Spleen (tissue), 7 donors: ENCODE data around the gene IQCA1.

DNA sequence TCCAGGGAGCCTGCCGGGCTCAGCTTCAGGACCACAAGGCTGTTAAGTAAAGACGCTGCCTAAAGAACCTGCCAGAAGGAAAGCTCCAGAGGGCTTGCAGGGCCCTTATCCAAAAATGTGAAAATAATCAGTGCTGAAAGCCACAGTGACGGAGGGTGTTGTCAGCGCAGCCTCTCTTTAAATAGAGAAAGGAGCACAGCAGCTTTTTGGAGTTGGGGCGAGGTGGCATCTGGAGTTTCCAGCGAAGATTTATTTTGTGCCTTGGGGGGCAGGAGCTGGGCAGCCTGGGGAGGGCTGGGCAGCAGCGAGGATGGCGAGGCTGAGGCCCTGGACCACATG lies 40.1 kb downstream of the SH3BP4 start:
- PRO-cap, 4 experiments: no peak in any of the 4 experiments
- RAMPAGE, long total RNA, 4 experiments: no peak in any of the 4 experiments

- PRO-cap, 4 experiments: no peak in any of the 4 experiments
- RAMPAGE, long total RNA, 4 experiments: no peak in any of the 4 experiments
Measured at GRCh38 chr2:234994125-234995112, 42.6 kb downstream of the SH3BP4 start.

DNA sequence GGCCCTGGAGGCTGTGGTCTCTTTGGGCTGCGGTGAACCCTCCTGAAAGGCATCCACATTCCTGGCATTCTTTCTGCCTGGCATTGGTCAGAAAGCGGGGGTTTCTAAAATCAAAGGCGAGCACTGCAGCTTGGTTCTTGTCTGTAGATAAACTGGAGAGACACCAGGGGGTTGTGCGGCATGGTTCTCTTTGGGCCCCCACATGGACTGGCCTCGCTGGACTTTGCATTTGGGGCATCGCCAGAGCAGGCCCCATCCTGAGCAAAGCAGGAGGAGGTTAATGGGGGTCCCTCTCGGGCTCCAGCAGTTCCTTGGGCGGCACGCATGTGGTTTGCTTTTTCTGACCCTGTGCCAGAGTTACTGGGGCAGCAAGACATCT lies 44.8 kb downstream of the SH3BP4 start:
- PRO-cap, 4 experiments: no peak in any of the 4 experiments
- RAMPAGE, long total RNA, 4 experiments: no peak in any of the 4 experiments

- PRO-cap, 4 experiments: peak in 1 of 4 experiments; most common minus-strand start chr2:235031540 (in 1)
- RAMPAGE, long total RNA, 4 experiments: no peak in any of the 4 experiments
Measured at GRCh38 chr2:235031306-235031982, 79.6 kb downstream of the SH3BP4 start.

- PRO-cap, 4 experiments: no peak in any of the 4 experiments
- RAMPAGE, long total RNA, 4 experiments: no peak in any of the 4 experiments
Measured at GRCh38 chr2:235066947-235067299, 115.1 kb downstream of the SH3BP4 start.

DNA sequence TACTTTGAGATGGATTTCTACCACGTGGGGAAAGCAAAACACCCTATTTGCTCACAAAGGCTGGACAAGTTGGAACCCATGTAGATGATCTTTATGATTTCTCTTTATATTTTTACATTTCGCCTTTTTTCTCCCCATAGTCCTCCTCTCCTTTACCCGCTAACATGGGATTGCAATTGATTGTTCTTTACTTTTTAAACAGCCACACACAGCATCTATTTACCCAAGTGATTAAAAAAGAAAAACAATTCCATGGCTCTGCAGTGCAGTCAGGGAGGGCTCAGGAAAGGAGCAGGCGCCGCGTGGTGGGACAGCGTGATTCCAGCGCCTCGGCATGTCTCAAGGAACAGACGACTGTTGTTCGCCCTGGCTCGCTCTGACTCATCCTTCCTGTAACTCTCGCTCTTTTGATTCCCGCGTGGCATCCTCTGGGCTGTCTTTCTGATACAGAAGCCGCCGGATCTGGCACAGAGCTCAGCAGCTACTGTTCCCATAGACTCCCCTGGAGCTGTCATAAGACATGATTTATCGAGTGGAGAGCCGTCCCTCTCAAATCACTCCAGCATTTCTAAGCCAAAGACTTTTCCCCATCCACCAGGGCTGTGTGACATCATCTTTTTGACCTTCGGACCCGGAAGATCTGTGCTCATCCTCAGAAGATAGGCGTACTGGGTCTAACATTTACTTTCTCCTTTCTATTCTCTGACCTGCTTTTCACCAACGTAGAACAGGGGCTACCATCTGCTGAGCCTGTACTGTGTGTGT lies 230.3 kb upstream of the AGAP1 start:
- PRO-cap, 4 experiments: peak in 3 of 4 experiments; most common plus-strand start position 436 of the sequence (in 1); most common minus-strand start position 336 of the sequence (in 3)
- RAMPAGE, long total RNA, 4 experiments: no peak in any of the 4 experiments

GRCh38 chr2:235468821-235469446 lies 24.9 kb upstream of the AGAP1 start:
- PRO-cap, 4 experiments: no peak in any of the 4 experiments
- RAMPAGE, long total RNA, 4 experiments: no peak in any of the 4 experiments

DNA sequence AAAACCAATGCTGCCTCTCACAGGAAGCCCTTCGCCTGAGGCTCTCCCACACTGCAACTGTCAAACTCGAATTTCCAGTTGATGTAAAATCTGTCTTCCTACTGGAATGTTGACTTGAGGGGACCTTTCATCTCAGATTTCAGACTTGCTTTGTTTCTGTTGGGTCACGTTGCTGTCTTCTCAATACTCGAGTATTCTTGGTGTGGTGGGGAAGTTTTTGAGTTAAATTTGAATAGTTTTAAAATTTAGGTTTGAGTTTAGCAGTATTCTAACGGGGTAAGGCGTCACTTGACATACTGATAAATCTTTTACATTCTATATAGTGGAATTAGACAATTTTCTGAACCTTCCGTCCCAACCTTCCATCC lies 50.8 kb downstream of the AGAP1 start:
- PRO-cap, 4 experiments: no peak in any of the 4 experiments
- RAMPAGE, long total RNA, 4 experiments: no peak in any of the 4 experiments

DNA sequence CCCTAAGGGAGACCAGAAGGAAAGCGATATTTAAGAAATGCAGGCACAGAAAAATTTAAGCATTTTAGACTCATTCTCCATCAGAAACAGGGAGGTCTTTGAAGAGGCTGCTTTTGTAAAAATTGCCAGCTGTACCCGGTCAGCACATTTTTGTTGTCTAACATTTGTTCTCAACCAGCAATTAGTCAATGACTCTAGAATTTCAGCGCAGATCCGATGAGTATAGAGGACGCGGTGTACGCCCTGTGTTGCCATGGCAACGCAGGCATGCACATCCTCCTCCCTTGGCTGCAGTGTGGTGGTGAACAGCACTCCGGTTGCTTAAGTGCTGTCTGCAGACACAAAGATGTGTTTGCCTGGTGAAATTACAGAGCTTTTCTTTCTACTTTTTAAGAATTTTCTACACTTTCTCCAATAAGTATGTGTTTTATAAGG lies 111.8 kb downstream of the AGAP1 start:
- PRO-cap, 4 experiments: no peak in any of the 4 experiments
- RAMPAGE, long total RNA, 4 experiments: no peak in any of the 4 experiments

DNA sequence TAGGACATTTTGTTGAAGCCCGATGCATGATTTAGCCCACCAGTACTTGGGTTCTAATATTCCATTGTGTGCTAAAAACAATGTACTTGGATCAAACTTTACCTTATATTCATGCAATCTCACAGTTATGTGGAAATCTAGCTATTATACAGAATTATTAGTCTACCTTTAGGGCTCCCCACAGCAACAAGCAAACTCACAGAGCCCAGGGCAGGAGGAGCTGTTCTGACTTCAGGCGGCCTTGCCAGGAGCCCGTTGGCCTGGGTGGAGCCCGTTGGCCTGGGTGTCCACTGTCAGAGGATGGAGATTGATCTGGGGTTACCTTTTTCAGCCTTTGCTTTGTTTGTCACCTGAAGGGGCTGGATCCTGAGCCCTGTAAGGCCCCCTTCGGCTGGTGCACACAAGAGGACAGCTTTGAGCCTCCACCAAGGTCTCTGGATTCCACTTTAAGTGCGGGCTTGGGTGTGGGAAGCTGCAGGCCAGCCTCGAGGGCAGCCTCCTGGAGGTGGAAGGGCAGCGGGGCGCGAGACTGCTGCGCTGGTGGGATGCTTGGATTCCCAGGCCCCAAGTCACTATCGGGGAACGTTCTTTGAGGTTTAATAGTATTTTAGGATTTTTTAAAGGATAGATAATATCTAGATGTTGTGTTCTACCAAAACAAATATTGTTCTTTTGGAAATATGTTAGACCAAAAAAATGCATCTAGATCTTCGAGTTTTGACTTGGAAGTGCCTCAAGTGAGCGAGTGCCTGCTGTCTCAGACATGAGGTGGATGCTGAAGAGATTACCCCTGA lies 113.6 kb downstream of the AGAP1 start:
- PRO-cap, 4 experiments: no peak in any of the 4 experiments
- RAMPAGE, long total RNA, 4 experiments: no peak in any of the 4 experiments

DNA sequence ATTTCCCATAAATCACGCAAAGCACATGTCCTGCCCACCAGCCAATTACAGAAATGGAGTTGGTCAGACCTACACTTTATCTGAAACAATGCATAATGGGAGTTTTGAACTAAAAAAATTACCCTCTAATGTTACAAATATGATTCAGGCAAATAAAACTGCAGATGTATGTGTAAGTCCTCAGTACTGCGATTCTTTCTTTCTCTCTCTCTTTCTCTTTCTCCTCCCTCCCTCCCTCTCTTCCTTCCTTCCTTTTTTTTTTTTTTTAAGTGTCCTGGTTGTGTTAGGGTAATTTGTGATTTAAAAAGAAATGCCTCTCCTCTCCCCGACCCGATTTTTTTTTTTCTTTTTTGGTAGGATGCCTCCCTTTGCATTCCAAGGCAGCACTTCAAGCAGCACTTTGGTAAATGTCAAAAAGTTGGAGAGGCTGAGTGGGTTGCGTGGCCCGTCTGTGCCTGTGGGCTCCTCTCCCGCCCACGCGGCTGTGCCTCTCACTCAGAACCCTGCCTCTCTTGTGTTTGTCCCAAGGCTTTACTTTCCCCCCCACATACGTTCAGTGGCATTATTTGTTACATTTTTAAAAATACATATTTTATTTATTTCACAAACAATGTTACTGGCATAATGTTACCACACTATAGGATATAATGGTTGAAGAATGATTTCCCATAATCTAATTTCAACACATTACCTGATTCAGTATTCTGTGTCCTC lies 147.4 kb downstream of the AGAP1 start:
- PRO-cap, 4 experiments: no peak in any of the 4 experiments
- RAMPAGE, long total RNA, 4 experiments: no peak in any of the 4 experiments

DNA sequence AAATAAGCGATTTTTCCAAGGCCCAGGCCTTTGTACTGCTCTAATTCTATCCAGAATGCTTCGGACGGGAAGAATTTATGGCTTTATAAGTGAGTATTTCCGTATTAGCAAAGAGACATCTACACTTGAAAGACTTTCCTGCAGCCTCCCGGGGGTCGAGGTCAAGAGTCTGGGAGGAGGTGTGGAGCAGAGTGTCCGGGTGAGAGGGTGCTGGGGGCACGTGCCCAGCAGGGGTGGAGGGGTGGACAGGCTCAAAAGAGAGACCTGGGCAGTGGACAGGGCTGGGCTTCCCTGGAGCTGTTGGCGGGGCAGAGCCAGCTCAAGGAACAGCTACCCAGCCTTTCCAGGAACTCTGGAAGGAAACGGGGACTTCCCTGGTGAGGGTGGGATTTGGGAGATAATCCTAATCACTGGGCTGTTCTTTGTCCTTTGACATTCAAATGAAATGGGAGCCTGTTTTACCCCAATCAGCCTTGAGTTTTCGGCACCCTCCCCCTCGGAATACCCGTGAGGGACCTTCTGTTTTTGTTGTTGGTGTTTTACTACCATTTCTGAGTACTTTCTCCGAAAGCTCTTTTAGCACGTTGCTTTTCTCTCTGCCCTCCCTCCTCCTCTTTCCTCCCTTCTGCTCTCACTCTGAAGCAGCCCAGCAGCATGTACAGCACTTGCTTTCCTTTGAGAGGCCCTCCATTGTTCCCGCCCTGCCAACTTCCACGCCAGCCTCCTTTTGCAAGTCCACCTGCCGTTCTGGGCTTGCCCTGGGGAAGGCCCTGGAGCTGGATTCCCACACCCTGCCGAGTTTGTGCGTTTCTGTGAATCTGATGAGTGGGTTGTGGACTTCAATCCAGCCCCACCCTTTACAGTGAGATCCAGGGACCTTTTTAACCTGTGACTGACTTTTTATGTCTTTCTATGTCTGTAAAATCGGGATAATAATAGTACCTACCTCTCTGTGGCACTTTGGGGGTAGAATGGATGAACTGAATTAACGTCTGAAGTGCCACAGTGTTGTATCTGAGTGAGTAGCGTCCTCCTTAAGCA lies 164.8 kb downstream of the AGAP1 start:
- PRO-cap, 4 experiments: no peak in any of the 4 experiments
- RAMPAGE, long total RNA, 4 experiments: no peak in any of the 4 experiments

- PRO-cap, 4 experiments: no peak in any of the 4 experiments
- RAMPAGE, long total RNA, 4 experiments: start-site peak on the plus strand in 1 of 4 experiments, at chr2:235976088-235976296 at its widest, 6 reads per replicate
Measured at GRCh38 chr2:235975660-235976708, 192.2 kb downstream of the GBX2 start.

- PRO-cap, 4 experiments: no peak in any of the 4 experiments
- RAMPAGE, long total RNA, 4 experiments: no peak in any of the 4 experiments
Measured at GRCh38 chr2:236012047-236012441, 156.1 kb downstream of the GBX2 start.

DNA sequence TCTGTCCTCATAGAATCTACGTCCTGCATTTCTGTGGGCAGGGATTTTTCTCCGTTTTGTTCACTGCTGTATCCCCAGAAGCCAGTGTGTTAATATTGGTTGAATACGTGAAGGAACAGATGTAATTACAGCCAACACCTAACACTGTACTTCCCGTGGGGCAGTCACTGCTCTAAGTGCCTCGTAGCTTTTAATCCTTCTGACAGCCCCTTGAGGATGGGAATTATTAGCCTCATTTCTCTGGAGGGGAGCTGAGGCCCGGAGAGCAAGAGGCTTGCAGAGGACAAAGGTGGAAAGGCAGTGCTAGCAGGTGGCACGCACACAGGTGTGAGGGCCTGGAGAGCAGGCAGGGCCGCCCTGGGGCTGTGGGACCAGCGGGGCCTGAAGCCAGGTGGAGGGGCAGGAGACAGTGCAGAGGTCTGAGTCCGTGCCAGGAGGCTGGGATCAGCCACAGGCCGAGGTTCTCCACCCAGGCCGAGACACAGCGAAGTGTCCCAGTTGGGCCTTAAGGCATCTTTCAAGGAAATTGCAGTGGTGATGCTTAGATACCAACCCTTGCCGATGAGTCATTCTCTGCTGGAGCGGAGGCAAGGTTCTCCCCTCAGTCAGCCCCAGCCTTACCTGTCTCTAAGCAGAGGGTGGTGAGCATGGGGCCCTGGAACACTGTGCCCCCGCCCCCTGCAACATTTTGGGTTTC lies 122.8 kb downstream of the GBX2 start:
- PRO-cap, 4 experiments: no peak in any of the 4 experiments
- RAMPAGE, long total RNA, 4 experiments: no peak in any of the 4 experiments

- PRO-cap, 4 experiments: no peak in any of the 4 experiments
- RAMPAGE, long total RNA, 4 experiments: no peak in any of the 4 experiments
Measured at GRCh38 chr2:236334338-236334897, 70.2 kb upstream of the ASB18 start.

- PRO-cap, 4 experiments: no peak in any of the 4 experiments
- RAMPAGE, long total RNA, 4 experiments: no peak in any of the 4 experiments
Measured at GRCh38 chr2:236338595-236339209, 74.5 kb upstream of the ASB18 start.

DNA sequence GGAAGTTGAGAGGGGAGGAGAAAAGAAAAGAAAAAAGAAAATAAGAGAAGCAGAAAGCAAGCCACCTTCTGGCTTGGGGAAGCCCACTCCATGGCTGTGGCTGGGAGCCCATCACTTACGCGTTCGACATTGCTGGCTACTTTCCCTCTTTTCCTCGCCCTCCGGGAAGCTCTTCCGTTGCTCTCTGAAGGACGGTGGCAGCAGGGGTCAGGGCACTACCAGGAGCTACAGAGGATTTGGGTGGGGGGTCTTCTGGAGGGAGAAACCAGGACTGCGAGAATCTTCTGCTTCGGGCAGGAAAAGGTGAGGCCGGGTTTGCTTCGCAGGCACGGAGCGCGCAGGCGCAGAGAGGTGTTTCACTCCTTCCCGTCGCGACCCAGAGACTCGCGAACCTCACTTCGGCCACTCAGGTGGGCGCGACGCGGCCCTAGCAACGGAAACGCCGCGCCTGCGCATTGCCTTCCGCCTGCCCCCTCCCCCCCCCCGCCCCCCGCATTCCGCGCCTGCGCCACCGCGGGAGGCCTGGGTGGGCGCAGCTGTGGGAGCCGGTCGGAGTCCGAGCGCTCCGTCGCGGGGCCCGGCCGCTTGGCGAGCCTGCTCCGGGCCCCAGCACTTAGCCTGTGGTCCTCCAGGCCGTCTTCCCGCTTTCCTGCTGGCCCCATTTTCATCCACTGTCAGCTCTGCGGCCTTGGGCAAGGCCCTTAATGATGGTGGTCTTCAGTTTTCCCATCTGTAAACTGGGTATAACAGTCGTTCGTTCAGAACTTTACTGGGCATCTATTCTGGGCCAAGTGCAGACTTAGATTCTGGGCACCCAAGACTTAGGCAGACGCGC lies at the start of gene IQCA1:
TSS of gene IQCA1 (minus strand) at position 339 of the 835 bp plus-strand sequence.
- PRO-cap, 4 experiments: peak in 4 of 4 experiments; most common plus-strand start position 555 of the sequence (in 3); most common minus-strand start position 330 of the sequence (in 2)
- RAMPAGE, long total RNA, 4 experiments: start-site peak on the minus strand in 2 of 4 experiments, centred at positions 332 to 348 of the sequence, 41 to 163 reads per replicate

- PRO-cap, 4 experiments: peak in 4 of 4 experiments; most common plus-strand start chr2:236568290 (in 3); most common minus-strand start chr2:236568234 (in 3)
- RAMPAGE, long total RNA, 4 experiments: no peak in any of the 4 experiments
Measured at GRCh38 chr2:236567904-236568373, 1.7 kb upstream of the ACKR3 start.

- PRO-cap, 4 experiments: no peak in any of the 4 experiments
- RAMPAGE, long total RNA, 4 experiments: no peak in any of the 4 experiments
Measured at GRCh38 chr2:236754198-236755088, 184.8 kb downstream of the ACKR3 start.